ENCODE results near the genes CGREF1, TCF23, MPV17 and NRBP1.

DNA sequence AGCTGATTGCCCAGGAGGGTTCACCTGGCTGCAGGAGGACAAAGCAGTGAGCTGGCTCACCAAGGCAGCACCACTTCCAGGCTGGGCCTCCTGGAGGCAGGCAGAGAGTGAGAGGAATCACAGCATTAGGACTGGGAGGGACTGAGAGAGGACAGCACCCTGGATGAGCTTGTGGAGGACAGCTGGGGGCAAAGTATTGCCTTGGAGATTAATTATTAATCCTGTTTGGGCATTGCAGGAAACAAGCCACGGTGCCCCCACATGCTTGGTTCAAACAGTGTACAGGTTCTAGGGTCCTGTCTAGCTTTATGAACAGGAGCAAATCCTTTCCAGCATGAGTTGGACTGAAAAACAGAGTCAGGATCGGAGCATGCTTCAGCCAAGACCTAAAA lies 7.3 kb downstream of the KHK start:
- PRO-cap: no peak
- RAMPAGE, long total RNA: no peak
- RRBS: no CpG with 5 or more reads among the region's 2 CpGs

- PRO-cap: no peak
- RAMPAGE, long total RNA: no peak
- RRBS: no CpG with 5 or more reads among the region's 5 CpGs
These were observed 9.0 kb downstream of the KHK start for GRCh38 chr2:27095586-27095999.

- PRO-cap: no peak
- RAMPAGE, long total RNA: no peak
- RRBS: 83% methylated on average over 3 of the region's 10 CpGs
These were observed 10.5 kb downstream of the KHK start for GRCh38 chr2:27096985-27097532.

- PRO-cap: no peak
- RAMPAGE, long total RNA: no peak
- RRBS: 2% methylated on average over 23 of the region's 85 CpGs
These were observed at the start of gene CGREF1 for GRCh38 chr2:27118561-27119507. TSS of gene CGREF1 (minus strand) at chr2:27119128.

- PRO-cap: no peak
- RAMPAGE, long total RNA: no peak
- RRBS: no CpG with 5 or more reads among the region's 20 CpGs
These were observed at the start of gene TCF23 for GRCh38 chr2:27148574-27149393. TSS of gene TCF23 (plus strand) at chr2:27149004.

- PRO-cap: no peak
- RAMPAGE, long total RNA: no peak
- RRBS: no CpG with 5 or more reads among the region's 5 CpGs
These were observed 12.8 kb upstream of the ATRAID start for GRCh38 chr2:27198911-27199504.

DNA sequence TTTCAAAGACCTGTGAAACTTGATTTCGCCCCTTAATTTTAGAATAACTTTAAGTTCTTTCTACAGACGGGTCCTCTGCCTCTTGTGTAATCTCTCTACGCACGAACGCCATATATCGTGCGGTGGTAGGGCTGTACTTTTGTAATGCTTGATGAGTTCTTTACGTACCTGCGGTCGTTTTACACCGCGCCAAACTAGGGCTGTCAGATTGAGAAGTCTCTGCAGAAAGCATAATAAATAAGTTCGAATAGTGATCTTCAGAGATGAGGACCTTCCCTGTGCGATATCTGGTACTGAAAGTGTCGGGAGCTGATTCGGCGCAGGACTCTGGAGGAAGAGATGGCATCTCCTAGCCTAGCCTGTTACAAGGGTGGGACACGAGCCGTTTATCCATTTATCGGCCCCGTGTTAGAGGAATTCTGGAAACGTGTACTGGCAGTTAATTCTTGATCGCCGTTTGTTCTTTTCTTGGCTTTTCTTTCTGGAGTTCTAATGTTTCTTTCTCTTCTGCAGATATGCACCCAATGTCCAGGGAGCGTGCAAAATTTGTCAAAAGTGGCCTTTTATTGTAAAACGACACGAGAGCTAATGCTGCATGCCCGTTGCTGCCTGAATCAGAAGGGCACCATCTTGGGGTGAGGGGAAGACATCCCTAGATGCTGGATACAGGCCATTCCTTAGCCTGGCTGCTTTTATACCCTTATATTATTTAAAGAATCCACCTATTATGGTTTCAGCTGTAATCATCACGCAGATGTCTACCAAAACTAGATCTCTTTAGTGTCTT lies 789 bp upstream of the SLC5A6 start:
- PRO-cap: no peak
- RAMPAGE, long total RNA: no peak
- RRBS: no CpG with 5 or more reads among the region's 29 CpGs

DNA sequence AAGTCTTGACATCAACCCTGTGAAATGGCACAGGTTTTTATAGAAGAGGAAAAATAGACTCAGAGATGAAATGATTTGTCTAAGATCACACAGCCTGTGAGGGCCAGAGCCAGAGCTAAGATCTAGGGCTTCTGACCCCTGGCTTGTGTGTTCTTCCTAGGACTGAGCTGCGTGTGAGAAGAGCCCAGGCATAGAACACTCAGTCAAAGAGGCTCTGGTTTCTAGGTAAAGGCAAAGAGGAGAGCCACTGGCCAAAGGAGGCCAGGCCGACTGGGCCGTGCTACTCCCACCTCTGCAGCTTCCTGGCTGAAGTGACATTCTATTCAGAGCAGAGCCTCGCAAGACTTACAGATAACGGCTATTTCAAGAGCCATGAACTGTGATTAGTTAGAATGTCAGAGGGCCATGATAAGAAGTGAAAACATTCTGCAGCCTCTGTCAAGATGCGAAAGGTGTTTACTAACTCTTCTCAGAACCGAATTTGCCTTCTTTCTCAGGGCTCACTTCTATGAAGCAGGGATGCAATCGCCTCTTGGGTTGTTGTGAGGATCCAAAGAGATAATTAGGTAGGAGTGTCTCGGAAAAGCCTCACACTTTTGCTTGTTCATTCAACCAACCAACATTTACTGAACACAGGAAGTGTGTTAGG lies 3.6 kb upstream of the DNAJC5G start:
- PRO-cap: no peak
- RAMPAGE, long total RNA: no peak
- RRBS: no CpG with 5 or more reads among the region's 9 CpGs

- PRO-cap: no peak
- RAMPAGE, long total RNA: no peak
- RRBS: no CpG with 5 or more reads among the region's 6 CpGs
These were observed 6.3 kb downstream of the MPV17 start for GRCh38 chr2:27316571-27316988.

DNA sequence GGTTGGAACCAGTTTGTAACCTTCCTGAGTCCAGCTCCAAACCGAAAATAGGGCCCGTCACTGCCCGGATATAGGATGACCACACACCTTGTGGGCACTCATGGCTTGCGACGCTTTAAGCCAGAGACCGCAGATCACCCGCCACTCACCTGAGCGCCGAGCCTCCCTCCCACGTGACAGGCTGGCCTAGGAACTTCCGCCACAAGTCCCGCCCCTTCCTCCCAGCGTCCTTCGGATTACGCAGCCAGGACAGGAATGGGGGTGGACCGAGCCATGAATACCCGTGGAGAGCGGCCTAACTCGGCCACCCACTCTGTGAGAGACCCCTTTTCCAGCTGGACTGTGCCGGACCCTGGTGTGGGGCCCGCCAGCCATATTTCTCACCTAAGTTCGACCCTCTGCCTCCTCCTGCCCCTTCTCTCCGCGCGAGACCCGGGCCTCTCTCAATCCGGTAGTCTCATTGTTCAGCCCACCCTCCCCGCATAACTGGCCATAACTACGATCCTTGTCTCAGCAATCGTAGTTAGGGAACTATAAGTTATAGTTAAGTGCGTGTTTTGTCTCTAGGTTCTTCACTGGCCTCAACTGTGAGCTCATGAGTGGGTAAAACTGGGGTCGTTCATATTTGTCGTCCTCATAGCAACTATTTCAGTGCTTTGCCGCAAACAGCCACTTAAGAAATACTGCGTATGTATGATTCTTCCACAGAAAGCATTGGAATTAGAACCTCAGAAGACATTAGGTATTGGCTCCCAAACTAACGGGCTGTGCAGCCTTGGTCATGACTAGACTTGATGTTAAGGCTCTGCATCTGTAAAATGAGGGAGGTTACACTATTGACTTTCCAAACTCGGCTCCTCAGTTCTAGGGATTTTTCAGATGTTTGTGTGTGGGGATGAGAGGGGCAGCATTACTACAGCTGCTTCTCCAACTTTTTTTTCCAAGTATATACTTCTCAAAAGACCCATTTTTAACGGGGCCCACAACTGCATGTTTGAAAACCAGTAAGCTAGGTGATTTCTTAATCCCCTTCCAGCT lies at the start of gene MPV17:
Gene MPV17 (minus strand): TSS at position 195 of the 1,038 bp plus-strand sequence.
- PRO-cap: bidirectional peak, plus-strand start at position 252 of the sequence, minus-strand start at position 168 of the sequence; unidirectional peak, minus-strand start at position 450 of the sequence
- RAMPAGE, long total RNA: no peak
- RRBS: 1% methylated on average over 6 of the region's 38 CpGs

DNA sequence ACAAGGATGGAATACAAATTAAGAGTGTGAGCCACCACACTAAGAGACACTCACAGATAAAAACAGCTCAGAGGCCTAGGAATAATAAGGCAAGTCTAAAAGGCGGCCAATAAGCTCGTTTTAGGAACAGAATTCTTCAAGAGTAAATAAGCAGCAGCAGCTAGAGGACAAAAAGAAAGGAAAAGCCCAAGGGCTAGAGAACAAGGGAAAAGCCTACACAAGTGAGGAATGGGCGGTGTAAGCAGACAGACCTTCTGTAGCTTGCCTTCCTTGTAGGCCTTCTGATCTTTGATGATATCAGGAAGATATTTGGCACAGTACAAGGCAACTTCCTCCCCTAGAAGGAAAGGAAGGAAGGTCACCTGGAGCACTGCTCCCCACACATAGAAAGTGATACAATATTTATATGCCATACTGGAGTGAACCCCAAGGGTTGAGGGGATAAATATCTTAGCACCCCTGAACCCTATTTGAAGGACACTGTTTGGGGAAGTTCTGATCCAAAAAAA lies 5.5 kb upstream of the ZNF513 start:
- PRO-cap: no peak
- RAMPAGE, long total RNA: no peak
- RRBS: no CpG with 5 or more reads among the region's 3 CpGs

GRCh38 chr2:27427974-27428744 lies at the start of gene NRBP1:
TSS of gene NRBP1 (plus strand) at chr2:27428631.
- PRO-cap: bidirectional peak, plus-strand start at chr2:27428626, minus-strand start at chr2:27428551
- RAMPAGE, long total RNA: start-site peak on the plus strand at chr2:27428629-27428694, 560 and 131 reads in 2 replicates
- RRBS: 1% methylated on average over 29 of the region's 54 CpGs

- PRO-cap: no peak
- RAMPAGE, long total RNA: no peak
These were observed 1.4 kb downstream of the FNDC4 start for GRCh38 chr2:27493661-27493917.

DNA sequence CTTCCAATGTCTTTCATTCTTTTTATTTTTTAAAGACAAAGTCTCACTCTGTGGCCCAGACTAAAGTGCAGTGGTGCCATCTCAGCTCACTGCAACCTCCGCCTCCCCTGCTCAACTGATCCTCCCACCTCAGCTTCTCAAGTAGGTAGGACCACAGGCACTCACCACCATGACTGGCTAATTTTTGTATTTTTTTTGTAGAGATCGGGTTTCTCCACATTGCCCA lies 12.6 kb downstream of the GCKR start:
- PRO-cap: no peak
- RAMPAGE, long total RNA: no peak
- RRBS: no CpG with 5 or more reads among the region's 2 CpGs

DNA sequence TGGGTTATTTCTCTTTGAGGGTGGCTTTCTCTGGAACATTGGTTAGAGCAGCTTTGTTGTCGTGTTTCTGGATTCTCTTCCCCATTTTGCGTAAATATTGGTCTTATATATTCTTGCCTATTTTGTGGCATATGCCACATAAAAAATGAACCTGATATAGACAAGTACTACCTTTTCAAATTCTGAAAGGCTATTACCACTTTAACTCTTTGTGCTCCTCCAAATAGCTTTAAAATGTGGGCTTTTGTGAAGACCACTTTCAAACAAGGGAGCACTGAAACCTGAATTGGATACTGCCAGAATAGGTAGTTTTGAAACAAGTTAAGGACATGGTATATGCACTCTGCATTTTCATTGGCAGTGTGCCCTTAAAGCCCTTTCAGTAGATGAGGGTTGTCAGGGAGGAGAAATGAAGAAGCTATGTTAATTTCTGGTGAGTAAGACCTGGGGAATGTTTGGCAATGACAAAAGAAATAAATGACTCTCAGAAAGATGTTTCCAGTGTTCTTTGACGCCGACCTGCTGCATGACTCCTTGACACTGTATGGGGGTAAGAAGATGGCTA lies 6.1 kb downstream of the CCDC121 start:
- PRO-cap: no peak
- RAMPAGE, long total RNA: no peak
- RRBS: no CpG with 5 or more reads among the region's 4 CpGs

DNA sequence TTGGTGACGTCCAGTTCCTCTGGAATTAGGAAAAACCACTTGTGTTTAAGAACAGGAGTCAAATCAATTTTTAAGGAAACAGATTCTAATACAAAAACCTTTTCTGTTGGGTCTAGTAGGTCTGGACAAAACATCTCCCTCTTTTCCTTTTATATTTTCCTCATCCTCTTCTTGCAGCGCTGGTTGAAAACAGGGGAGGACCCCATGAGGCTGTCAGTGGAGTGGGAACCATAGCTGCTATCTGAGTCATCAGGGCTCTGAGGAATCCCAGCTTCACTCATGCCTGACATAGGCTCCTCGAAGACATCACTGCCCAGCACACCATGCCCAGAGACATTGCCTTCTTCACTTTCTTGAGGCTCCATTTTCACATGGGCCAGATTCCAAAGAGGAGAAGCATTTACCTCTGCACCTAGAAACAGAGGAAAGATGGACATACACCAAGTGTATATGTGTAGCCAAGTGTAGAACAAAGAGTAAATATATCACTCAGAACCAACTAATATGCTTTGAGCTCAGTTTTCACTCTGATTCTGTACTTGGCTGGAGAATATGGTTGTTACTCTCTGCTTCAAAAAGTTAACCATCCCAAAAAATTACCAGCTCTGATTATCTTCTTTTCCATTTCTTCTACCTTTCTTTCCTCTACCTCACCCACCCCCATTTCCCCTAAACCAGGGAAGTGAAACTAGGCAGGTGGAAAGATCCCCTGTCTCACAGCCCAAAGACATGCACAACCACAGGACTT lies 9.9 kb downstream of the SUPT7L start:
- PRO-cap: no peak
- RAMPAGE, long total RNA: no peak
- RRBS: no CpG with 5 or more reads among the region's 3 CpGs

DNA sequence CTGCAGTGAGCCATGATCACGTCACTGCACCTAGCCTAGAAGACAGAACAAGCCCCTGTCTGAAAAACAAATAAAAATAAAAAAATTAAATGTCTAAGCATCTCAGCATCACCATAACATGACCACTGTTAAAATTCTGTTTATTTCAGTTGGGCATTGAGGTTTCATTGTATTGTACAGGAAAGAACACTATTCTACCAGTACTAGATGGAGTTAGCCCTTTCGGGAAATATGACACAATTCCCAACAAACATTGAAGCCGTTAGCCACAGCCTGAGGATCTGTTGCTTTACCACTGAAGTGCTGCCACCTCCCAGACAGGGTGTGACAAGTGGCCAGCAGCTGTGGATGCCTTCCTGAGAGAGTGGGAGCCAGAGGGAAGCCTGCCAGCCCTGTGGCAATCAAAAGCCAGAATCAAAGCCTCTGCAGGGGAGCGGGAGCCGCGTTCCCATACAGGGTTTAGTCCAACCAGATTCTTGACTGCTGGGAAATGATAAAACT lies 37.9 kb downstream of the SLC4A1AP start:
- PRO-cap: no peak
- RAMPAGE, long total RNA: no peak
- RRBS: no CpG with 5 or more reads among the region's 6 CpGs

- PRO-cap: bidirectional peak, plus-strand start at chr2:27735766, minus-strand start at chr2:27735628
- RAMPAGE, long total RNA: no peak
- RRBS: 3% methylated on average over 24 of the region's 53 CpGs
These were observed 36.2 kb upstream of the MRPL33 start for GRCh38 chr2:27734990-27735984.

- PRO-cap: no peak
- RAMPAGE, long total RNA: no peak
- RRBS: no CpG with 5 or more reads among the region's 8 CpGs
These were observed 23.6 kb upstream of the MRPL33 start for GRCh38 chr2:27747713-27748448.

- PRO-cap: unidirectional peak, minus-strand start at chr2:27766008
- RAMPAGE, long total RNA: no peak
- RRBS: no CpG with 5 or more reads among the region's 24 CpGs
These were observed 5.5 kb upstream of the MRPL33 start for GRCh38 chr2:27765752-27766587.